ENCODE data around the gene NARS2.

- PRO-cap, 2 experiments, result no peak in any of the 2 experiments
Observed at GRCh38 chr11:76781142-76781606, 2.0 kb upstream of the TSKU start.

DNA sequence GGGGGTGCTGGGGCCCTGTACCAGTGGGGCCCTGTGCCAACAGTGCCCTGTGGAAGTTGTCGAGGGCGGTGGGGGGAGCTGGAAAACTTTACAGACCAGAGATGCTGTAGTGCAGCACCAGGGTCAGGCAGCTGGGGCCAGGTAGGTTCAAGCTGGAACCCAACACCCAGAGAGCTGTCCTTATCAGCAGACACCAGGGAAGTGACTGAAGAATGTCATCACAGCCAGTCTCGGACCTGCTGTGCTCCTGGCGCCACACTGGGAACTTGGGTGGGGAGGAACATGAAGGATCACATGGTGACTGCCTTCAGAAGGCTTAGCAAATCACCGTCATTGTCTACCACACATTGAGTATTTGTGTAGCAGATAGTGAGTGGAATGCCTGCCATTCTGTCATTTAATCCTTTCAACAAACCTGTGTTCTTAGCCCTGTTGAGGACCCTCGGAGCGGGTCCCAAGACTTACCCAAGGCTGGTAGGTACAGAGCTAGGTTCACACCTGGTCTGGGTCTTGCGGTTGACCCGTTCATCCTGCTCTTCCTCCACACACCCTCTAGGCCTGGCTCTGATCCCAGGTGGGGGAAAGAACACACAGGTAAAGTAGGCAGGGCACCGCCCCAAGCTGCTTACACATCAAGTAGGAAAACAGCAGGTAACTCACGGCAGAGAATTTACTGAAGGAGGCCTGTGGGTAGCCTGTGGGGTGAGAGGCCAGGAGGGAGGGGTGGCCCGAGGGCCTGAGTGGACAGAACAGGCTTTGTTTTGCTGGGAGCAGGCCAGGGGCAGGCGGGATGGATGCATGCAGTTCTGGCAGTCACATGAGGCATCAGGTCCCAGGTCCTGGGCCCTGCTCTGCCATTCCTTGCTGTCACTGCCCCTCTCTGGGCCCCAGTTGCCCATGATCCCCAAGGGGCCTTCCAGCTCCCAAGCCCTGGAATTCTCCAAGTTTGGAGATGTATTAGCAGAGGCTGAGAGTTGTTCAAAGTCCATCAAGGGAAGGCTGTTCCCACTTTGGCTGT, 5.4 kb downstream of the TSKU start:
- PRO-cap, 2 experiments, result no peak in any of the 2 experiments

- PRO-cap, 2 experiments, result no peak in any of the 2 experiments
Observed at GRCh38 chr11:76806878-76807954, 24.1 kb downstream of the TSKU start.

DNA sequence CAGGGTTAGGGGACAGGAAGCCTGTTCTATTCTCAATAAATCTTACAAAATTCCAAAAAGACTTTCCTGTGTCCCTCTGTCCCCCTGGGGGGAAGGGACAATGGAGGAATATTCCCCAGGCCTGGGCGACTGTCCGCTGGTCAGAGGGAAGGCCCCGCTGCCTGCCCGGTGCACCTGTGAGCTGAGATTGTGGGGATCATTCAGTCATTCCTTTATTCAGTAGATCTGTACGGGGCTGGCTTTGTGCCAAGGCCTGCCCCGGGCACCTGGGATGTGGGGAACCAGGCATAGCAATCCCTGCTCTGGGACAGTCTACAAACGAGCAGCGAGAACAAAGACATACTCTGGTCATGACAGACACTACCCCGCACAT, 2.0 kb upstream of the MYO7A start:
- PRO-cap, 2 experiments, result no peak in any of the 2 experiments

DNA sequence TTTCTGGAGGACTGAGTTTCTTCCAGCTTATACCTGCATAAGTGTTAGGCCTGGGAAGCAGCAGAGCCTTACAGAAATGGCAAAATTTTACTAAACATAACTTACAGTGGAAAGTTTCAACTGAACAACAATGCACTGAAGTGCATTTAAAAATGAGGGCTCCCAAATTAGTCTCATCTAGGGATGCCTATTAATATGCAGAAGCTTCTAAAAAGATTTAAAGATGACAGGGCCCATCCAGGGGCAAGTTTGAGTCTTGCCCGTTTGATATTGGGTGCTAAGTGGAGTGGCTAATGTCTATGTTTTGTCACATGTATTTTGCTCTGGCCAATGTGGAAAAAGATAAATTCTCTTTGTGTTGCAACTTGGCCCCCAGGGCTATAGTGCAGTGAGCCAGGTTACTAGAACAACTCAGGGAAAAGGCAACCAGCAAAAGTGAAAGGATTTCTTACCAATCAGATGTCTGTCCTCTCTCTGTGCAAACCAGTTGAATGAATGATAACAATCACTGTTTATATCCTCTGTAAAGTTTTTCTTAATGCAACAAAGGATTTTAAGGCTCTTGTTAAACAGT, 4.5 kb upstream of the CLNS1A start:
- PRO-cap, 2 experiments, result no peak in any of the 2 experiments

GRCh38 chr11:77656189-77656788, 18.7 kb upstream of the CLNS1A start:
- PRO-cap, 2 experiments, result no peak in any of the 2 experiments

DNA sequence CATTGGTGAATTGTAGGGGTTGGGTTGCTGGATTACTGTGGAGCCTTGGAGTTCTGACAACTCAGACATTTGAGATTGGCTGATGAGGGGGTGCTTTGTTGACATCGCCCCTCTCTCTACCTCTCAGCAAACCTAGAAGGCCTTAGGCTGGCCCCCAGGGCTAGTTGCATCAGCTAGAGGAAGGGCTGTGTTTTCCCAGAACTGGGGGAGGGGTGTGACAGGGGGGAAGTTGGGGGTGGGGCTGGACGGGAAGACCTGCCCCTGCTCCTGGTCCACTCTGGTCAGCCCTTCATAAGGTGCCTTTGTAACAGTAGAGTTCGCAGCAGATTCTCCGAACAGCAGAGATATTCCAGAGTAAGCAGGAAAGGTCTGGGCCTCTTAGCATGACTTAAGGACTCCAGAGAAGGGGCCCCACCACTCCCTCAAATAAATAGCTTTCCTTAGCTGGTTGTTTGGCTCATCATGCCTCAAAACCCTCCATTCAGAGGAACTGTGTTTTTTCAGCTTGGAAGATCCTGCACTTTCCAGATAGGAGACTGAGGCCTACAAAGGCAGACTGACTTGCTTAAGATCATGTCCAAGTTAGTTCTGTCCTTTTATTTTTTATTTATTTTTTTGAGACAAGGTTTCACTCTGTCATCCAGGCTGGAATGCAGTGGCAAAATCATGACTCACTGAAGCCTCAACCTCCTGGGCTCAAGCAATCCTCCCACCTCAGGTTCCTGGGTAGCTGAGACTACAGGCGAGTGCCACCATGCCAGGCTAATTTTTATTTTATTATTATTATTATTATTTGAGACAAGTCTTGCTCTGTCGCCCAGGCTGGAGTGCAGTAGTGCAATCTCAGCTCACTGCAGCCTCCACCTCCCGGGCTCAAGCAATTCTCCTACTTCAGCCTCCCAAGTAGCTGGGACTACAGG, 12.3 kb upstream of the THRSP start:
- PRO-cap, 2 experiments, result no peak in any of the 2 experiments

GRCh38 chr11:78081464-78082199, 2.0 kb upstream of the NDUFC2 start:
- PRO-cap, 2 experiments, result no peak in any of the 2 experiments

GRCh38 chr11:78168123-78168477, 20.3 kb downstream of the KCTD21 start:
- PRO-cap, 2 experiments, result no peak in any of the 2 experiments

GRCh38 chr11:78289536-78289995, 100.8 kb downstream of the USP35 start:
- PRO-cap, 2 experiments, result no peak in any of the 2 experiments

DNA sequence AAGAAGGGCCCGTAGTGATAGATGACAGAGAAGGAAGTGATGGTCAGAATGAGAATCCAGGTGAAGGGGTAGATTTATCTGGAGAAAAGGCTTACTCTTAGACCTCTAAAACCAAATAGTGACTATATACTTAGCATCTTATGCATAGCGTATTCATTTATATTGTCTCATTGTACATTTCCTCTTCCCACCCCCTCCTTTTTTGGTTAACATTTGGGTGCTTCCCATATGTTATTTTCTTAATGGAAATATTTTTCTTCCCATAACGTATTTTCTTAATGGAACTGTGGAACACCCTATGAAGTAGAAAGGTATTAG, 87.1 kb downstream of the GAB2 start:
- PRO-cap, 2 experiments, result no peak in any of the 2 experiments

GRCh38 chr11:78334544-78335714, 82.7 kb downstream of the GAB2 start:
- PRO-cap, 2 experiments, result no peak in any of the 2 experiments

DNA sequence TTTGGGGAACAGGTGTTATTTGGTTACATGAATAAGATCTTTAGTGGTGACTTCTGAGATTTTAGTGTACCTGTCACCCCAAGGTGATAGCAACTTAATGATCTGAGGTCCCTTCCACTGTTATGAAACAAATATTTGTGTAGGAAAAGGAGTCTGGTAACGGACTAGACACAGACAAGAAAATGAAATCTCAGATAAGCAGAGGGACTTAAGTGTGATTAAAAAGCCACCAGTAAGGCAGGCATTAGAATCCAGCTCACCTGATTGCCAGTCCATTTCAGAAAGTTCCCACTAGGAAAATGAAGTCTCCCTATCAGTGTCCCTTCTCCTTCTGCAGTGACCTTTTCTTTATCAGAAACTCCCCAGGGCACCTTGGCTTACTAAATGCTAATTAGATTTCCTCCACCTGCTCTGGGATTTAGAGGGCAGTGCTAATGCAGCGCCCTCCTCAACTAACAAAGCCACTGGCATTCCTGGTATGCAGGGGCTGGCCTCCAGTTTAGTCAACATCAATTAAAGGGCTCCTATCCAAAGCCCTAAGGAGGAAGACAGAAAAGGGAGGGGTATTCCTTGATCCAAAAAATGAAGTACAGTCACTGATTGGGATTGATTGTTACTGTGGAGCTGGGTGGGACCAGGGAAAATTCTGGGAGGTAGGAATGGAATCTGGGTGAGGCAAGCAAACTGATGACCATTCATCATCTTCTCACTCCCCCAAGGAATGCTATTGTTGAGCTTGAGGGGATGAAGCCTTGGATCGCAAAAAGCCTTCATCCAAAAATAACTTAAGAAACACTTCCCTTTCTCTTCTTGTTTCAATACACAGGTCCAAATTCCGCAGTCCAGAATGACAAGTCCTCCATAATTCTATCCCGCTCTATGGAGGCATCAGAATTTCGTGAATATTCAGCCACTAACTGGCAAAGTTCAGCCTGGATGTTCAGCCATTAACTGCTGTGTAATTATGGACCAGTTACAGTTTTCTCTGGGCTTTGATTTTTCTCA, 52.3 kb downstream of the GAB2 start:
- PRO-cap, 2 experiments, result no peak in any of the 2 experiments

DNA sequence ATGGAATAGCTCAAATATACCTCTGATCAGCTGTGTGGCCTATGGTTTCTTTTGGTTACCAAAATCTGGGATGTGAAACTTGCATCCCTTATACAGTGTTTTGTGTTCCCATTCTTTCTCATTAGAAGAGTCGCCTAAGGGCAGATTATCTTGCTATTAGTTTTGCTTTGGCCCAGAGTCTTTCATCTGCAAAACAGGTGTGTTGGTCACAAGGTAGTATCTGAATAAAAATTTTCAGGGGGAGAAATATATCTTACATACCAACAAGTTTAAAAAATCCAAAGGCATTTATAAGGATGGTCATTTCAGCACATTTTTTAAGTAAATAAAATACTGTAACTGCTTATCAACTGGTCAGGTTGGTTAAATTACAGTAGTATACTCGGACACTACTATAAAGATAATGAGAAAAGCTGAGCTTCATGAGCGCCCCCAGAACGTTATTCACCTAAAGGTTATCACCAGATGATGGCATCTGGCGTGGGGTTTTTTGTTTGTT, 48.2 kb downstream of the GAB2 start:
- PRO-cap, 2 experiments, result no peak in any of the 2 experiments

GRCh38 chr11:78392711-78393489, 24.7 kb downstream of the GAB2 start:
- PRO-cap, 2 experiments, result no peak in any of the 2 experiments

DNA sequence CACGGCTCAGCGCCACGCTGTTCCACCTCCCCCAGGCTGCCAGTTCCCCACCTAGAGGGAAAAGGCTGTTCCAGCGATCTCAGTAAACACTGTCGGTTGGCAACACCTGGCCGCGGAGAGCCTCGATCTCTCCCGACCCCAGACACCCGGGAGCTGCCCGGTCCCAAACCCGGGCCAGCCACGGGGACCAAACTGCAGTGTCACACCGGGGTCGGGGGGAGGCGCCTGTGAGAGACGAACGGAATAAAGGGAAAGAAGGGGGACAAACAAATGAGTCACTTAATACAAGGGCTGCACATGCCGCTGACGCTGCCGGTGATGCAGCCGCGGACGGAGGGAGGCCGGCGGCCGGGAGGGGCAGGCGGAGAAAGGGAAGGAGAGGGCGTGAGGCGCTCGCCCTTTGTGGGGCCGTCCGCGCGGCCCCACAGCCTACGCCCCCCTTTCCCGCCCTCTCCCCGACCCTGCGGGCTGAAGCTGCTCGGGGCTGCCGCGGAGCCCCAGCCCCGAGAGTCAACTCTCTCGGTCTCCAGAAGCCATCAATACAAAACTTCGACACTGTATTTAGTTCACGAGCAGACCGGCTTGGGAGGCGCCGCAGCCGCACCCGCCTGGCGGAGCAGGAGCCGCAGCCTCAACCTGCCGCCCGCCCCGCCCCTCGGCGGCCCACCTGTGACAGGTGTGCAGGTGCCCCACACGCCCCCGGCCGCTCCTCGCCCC, 653 bp downstream of the GAB2 start:
- PRO-cap, 2 experiments, result peak in 1 of 2 experiments; most common plus-strand start position 85 of the sequence (in 1); most common minus-strand start position 194 of the sequence (in 1)

GRCh38 chr11:78465413-78465741, 47.8 kb upstream of the GAB2 start:
- PRO-cap, 2 experiments, result no peak in any of the 2 experiments

- PRO-cap, 2 experiments, result peak in 1 of 2 experiments; most common plus-strand start chr11:78574972 (in 1); most common minus-strand start chr11:78574829 (in 1)
Observed at GRCh38 chr11:78574208-78575046, at the start of gene NARS2. TSS of gene NARS2 (minus strand) at chr11:78574864.

GRCh38 chr11:78661993-78662247, 87.3 kb upstream of the NARS2 start:
- PRO-cap, 2 experiments, result no peak in any of the 2 experiments

DNA sequence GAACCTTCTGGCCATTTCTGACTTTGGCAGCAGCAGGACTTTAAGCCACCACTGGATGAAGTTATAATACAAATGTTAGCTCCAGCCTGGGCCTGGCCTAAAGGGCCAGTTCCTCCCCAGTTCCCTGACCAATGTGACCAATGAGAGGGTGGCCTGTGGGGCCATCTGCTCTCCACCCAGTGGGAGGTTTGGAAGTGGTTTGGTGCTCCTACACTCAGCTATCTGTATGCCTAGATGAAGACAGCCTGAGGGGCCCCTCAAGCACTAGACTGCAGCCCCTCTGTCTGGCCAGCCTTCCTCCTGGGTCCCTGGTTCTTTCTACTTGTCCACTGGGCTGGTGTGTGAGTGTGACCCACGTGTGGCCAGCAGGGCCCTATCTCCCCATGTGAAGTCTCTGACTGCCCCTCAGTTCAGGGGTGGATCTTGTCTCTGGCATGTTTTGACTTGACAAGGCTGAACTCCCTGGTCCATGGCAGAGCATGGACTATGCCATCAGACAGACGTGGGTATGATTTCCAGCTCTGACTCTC, 254.2 kb upstream of the NARS2 start:
- PRO-cap, 2 experiments, result no peak in any of the 2 experiments